NCI-H460 (cell line): ENCODE measurements around the genes CTNS, UBE2G1 and ALOX15.

DNA sequence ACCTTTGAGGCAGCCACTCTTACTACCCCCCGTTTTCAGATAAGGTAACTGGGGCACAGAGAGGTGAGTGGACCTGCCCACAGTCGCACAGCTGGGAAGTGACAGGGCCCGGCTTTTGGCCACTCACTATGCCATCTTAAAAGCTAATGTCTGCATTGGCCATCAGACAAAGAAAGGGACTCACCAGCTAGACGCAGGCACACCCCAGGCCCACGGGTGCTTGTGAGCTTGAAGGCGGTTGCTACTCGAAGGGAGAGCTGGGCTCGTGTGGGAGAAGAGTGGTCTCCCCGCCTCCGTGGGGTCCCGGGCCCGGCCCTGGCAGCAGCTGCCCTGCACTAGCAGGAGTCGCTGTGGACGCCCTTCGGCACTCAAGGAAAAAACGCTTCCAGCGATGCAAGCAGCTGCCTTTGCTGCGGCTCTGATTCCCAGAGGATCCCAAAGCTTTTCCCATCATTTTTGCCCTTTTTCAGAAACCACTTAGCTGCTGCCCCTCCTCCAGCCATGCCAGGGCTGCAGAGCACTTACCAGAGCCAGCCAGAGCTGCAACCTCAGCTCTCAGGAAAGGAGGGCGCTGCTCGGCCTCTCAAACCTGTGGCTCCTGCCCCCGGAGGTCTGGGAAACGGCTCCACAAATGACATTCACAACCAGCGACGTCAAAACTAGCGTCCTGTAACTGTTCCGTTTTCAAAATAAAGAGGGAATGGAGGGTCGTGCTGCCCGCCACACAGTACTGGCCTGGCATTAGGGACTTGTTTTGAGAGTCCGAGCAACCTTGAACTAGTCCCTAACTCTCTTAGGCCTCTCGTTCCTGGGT is 12.3 kb downstream of the TRPV1 start:
RAMPAGE:
- cytosol, long total RNA, result no peak
- long total RNA, result no peak
- nucleus, long total RNA, result no peak

GRCh38 chr17:3634538-3634992 is 1.5 kb downstream of the SHPK start:
RAMPAGE:
- cytosol, long total RNA, result no peak
- long total RNA, result no peak
- nucleus, long total RNA, result no peak

DNA sequence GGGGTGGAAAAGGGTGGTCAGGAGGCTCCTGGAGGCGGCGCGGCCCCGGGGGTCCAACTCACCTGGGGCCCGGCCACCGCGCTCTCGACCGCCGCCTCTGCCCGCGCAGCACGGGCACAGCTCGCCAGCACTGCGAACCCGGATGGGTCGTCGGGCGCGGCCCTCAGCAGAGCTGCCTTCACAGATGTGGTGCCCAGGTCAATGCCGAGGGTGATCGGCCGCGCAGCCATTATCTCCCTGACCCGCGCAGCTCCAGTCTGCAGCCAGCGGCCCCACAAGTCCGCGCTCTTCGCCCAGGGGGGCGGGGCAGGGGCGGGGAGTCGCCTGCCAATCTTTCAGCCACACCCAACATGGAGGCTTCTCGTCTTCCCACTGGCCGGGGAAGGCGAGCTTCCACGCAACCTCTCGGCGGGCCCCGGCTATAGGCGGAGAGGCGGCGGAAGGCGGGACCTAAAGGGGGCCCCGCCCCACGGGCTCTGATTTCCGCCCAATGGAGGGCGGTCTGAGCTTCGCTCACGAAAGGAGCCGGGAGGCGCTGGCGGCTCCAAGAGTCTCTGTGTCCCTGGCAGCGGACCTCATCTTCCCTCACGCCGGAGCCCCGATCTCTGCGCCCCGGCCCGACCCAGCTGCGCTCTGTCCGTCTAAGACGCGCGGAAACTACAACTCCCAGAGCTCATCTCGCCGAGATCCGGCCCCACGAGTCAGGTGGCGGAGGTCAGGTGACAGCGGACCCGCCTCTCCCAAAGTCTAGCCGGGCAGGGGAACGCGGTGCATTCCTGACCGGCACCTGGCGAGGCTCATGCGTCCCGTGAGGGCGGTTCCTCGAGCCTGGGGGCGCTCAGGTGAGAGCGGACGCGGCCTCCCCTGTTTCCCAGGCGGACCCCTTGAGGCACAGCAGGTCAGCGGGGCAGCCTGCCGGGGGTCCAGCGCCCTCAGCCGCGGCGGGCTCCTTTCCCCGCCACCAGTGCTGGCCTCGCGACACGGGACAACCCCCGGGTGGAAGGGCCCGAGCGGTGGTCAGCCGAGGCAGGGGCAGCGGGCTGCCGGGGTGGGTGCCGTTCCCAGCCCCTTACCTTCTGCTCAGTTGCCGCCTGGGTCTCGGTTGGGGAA is at the start of gene CTNS:
CTNS (plus strand) TSS at position 771 of the 1,110 bp plus-strand sequence.
RAMPAGE:
- cytosol, long total RNA, result start-site peak on the plus strand centred at position 751 of the sequence, 66 bp wide, 39 and 98 reads in 2 replicates
- long total RNA, result no peak
- nucleus, long total RNA, result start-site peak on the minus strand centred at position 280 of the sequence, 53 bp wide, 56 and 29 reads in 2 replicates; start-site peak on the plus strand centred at position 736 of the sequence, 37 bp wide, 82 and 56 reads in 2 replicates

DNA sequence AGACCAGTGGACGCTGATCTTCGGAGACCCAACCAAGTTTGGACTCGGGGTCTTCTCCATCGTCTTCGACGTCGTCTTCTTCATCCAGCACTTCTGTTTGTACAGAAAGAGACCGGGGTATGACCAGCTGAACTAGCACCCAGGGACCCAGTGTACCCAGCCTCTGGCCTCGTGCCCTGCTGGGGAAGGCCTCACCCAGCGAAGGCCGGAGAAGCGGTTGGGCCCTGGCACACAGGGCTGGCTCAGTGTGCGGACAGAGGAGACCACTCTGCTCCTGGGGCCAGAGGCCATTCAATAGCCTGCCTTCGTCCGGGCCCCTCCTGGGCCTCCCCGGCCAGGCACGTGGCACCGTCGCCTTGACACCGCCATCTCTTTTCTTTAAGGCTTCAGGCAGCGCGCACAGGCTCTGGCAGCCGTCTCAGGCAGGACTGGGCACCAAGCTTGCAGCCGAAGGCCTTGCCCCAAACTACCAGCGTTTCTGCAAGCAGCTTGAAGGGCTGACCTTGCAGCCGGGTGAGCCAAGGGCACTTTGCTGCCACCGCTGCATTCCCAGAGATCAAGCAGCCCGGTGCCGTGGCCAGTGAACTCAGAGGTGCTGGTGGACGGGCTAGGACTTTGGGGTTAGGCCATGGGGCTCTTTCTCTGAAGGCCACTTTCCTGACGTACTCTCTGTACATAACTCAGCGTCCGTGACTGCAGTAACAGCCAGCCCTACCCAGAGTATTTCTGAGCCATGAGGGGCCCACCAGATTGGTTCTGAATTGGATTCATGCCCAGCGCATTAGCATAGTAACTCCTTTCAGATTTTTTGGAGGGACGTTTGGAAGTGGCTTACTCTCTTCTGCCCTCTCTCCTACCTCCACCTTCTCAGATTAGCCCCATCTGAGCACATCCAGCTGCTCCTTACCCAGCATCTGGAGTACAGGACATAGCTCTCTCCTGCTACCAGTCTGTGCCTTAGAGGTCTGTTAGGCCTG is 7.9 kb downstream of the TAX1BP3 start:
RAMPAGE:
- cytosol, long total RNA, result no peak
- long total RNA, result no peak
- nucleus, long total RNA, result no peak

DNA sequence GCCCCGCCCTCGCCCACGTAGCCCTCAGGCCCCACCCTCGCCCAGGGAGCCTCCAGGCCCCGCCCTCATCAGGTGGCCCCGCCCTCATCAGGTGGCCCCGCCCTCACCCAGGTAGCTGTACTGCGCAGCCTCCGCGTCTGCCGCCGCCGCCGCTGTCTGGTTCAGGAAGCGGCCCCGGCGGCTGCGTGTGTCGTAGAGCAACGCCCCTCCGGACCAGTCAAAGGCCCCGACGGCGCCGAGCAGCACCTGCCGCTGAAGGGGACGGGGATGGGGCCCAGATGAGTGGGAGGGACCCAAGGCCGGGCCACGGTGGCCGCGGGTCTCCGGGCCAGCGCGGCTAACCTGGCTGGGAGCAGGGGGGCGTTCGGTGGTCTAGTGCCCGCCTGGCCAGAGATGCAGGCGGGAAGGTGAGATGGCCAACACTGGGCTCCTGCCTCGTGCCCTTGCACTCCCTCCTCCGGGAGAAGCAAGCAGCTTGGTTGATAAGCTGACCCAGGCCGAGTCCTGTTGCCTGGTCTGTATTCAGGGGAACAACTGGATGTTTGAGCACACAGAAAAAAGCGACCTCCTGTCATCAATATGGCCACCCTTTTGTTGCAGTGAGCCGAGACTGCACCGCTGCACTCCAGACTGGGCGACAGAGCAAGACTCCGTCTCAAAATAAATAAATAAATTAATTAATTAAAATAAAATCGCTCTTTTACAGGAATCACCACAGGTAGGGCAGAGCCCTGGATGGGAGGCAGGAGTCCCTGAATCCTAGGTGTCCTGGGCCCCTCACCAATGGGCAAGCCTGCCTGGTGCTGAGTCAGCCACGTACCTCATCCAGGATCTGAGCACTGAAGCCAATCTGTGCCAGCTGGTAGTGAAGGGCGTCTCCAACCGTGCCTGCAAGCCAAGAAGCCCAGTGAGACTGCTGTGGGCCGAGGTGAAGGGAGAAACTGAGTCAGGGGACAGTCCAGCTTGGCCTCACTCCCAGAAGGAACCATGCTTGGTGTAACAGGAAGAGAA is 31.6 kb downstream of the HASPIN start:
RAMPAGE:
- cytosol, long total RNA, result no peak
- long total RNA, result no peak
- nucleus, long total RNA, result no peak

RAMPAGE:
- cytosol, long total RNA, result no peak
- long total RNA, result no peak
- nucleus, long total RNA, result no peak
Observed at GRCh38 chr17:3898604-3899359, 5.9 kb upstream of the CAMKK1 start.

DNA sequence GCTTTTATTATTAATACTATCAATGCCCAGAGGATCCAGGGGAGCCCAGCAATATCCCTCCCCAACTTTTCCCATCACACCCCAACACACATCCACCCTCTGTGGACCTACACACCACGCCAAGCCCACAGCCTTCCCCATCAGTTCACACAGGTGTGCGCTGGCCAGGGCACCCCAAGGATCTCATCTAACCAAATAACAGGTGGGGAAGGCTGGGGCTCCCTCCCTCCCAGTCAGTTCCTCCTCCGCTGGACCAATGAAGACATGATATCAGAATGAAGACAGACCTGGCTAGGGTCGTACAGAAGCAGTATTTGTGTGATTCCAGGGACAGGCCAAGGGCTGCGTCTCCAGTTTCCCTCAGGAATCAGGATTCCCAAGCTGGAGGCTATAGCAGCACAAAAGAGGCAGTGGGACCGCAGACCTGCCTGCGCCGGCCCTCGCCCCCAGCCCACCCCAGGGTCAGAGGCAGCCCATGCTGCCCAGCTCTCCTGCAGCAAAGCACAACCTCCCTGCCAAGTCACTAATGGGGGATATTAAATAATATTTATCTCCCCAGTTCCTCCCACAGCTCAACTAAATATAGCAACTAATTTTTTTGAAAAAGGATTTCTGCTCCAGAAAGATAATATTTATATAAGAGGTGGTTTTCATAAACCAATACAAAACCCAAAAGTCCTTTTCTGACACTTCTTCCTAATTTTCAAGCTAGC is 1.6 kb downstream of the ATP2A3 start:
RAMPAGE:
- cytosol, long total RNA, result no peak
- long total RNA, result no peak
- nucleus, long total RNA, result no peak

DNA sequence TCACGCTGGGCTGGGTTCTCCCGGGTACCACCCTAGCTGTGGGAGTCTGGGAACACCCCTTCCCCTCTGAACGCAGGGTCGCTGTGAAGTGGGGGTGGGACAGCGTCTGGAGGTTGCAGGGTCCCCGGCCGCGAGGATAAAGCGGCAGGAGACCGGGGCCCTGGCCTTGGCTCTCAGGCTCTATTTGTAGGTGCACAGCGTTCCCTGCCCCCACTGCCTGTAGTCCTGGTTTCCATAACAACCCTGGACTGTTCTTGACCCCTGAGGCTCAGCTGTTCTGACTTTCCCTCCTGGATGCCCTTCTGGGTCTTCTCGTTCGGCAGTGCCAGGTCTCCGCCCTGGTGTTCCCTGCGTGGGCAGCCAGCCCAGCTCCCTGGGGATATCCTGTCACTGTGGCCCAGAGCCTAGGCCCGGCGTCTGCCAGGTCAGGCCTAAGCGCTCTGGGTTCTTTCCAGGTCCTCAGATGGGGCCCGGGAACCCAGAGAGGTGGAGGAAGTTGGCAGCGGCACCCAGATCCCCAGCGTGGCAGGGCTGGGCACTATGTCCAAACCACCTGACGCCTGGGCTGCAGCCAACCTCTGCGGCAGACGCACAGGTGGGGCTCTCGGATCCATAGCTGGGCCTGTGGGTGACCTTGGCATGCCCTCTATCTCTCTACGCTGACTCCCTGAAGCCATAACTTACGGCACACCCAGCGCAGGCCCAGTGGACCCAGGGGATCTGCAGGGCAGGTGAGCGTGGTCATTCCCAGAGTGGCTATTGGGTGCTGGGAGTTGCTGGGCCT is 12.4 kb upstream of the ATP2A3 start:
RAMPAGE:
- cytosol, long total RNA, result no peak
- long total RNA, result no peak
- nucleus, long total RNA, result no peak

DNA sequence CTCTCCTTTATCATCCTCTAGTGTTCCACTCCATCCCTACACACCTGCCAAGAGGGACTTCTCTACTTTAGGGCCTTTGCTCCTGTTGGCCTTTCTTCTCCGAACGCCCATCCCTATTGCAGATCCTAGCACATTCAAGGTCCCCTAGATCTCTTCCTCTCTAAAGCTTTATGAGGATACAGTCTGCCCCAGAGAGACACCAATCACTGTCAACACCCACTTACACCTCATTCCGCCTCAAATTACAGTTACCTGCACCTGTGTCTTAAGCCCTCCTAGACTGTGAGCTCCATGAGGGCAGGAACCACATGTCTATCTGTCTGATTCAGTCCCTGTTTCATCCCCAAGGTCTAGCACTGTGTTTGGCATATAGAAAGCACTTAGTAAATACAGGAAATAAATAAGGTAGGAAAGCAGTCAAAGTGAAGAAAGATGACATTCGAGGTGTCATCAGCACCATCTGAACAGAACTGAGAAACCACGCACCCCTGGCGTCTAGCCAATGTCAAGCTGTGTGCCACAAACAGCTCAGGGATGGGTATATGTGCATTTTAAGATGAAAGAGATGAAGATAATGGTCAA is 79.5 kb upstream of the ATP2A3 start:
RAMPAGE:
- cytosol, long total RNA, result no peak
- long total RNA, result no peak
- nucleus, long total RNA, result no peak

DNA sequence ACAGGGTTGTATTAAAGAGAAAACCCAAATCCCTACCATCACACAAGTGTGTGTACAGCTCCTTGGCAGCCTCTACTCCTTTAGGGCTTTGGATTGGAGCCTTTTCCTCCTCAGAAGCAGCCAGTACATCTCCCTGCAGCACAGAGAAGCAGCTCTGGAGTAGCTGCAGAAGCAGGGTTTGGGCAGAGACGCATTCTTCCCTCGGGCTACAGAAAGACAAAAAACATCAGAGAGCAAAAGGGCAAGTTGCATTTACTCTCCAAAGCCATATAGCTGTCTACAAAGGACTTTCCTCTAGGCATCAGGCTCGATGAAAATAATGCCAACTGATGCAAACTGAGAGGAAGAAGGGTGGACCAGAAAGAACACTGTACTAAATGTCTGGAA is 56.4 kb downstream of the ZZEF1 start:
RAMPAGE:
- cytosol, long total RNA, result no peak
- long total RNA, result no peak
- nucleus, long total RNA, result no peak

DNA sequence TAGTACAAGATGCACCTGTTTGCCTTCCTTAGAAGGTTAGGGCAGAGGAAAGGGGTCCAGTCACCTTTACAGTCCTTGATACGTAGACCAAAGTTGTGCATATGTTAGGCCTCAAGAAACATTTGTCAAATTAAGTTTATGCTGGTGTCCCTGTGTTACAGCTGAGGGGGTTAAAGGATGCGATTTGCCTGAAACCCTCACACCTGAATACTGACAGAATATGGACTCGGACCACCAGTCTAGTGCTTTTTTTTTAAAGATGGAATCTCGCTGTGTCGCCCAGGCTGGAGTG is 1.5 kb downstream of the CYB5D2 start:
RAMPAGE:
- cytosol, long total RNA, result no peak
- long total RNA, result no peak
- nucleus, long total RNA, result no peak

DNA sequence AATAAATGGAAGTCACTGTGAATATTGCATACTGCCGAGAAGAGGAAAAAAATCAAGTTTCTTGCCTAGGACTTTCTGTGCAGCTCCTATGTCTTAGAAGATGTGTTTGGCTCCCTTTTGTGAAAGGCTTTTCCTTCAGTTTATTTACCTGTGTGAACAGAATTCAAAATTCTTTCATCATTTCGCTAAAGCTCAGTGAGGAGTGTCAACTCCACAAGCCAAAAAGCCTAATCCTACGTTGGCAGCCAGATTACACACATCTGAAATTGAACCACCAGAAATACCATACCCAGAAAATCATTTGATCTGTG is 4.1 kb upstream of the ANKFY1 start:
RAMPAGE:
- cytosol, long total RNA, result no peak
- long total RNA, result no peak
- nucleus, long total RNA, result no peak

RAMPAGE:
- cytosol, long total RNA, result no peak
- long total RNA, result no peak
- nucleus, long total RNA, result no peak
Observed at GRCh38 chr17:4366411-4366730, at the start of gene UBE2G1. UBE2G1 (minus strand) TSS chr17:4366675.

DNA sequence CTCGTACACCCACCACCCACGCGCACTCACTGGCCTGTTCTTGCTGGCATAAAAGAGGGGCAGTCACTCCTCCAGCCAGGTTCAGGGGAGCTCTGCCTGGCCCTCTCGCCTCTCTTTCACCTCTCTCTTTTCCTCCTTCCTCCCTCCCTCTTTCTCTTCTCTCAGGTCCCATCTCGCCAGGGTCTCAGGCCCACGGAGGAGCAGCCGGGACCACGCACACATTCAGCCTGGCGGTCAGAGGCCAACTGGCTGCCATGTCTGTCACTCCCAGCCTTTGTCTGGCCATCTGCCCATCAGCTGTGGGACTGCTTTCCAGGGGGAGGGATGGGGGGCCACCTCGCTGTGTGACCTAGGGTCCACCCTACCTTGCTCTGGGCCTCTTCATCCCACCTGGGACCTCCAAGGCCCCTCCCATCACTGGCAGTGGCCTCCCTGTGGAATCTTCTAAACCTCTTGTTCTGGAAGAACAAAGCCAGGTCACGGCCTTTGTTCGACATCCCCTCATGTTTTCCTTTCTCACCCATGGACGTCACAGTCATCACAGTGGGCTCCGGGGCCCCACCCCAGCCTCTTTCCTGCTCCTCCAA is 23.8 kb downstream of the SPNS2 start:
RAMPAGE:
- cytosol, long total RNA, result no peak
- long total RNA, result no peak
- nucleus, long total RNA, result no peak

DNA sequence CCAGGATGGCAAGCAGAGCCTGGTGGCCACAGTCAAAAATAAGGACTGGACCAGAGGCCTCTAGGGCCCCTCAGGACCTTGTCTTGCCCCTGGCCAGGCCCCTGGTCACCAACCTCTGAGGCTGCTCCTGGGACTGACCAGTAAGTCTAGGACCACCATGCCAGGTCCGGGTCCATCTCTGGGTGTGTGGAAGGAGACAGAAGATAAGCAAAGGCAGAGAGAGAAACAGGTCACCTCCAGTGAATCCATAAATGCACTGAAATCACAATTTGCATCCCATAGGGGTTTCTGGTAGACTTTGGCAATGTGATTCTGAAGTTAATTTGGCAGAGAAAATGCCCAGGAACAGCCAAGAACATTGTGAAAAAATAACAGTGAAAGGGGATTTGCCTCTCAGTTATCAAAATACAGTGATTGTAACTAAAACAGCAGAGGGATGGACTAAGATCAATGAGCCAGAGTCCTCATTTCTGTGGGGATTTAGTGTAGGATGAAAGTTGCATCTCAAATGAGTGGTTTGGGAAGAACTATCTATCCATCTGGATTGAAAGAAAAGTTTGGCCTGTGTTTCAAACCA is 28.2 kb downstream of the MYBBP1A start:
RAMPAGE:
- cytosol, long total RNA, result no peak
- long total RNA, result no peak
- nucleus, long total RNA, result no peak

GRCh38 chr17:4535866-4536534 is 19.2 kb downstream of the MYBBP1A start:
RAMPAGE:
- cytosol, long total RNA, result no peak
- long total RNA, result no peak
- nucleus, long total RNA, result no peak

RAMPAGE:
- cytosol, long total RNA, result no peak
- long total RNA, result no peak
- nucleus, long total RNA, result no peak
Observed at GRCh38 chr17:4562047-4562648, 1.8 kb upstream of the GGT6 start.

RAMPAGE:
- cytosol, long total RNA, result no peak
- long total RNA, result no peak
- nucleus, long total RNA, result no peak
Observed at GRCh38 chr17:4585087-4586038, 1.0 kb downstream of the SMTNL2 start.

GRCh38 chr17:4587732-4588251 is 3.5 kb downstream of the SMTNL2 start:
RAMPAGE:
- cytosol, long total RNA, result no peak
- long total RNA, result no peak
- nucleus, long total RNA, result no peak

RAMPAGE:
- cytosol, long total RNA, result no peak
- long total RNA, result no peak
- nucleus, long total RNA, result no peak
Observed at GRCh38 chr17:4641378-4641781, at the start of gene ALOX15. ALOX15 (minus strand) TSS chr17:4641678.